ENCODE measurements around a stretch of chr12.

GRCh38 chr12:50104897-50105737 is 1.3 kb downstream of the GPD1 start:
- PRO-cap = no peak

DNA sequence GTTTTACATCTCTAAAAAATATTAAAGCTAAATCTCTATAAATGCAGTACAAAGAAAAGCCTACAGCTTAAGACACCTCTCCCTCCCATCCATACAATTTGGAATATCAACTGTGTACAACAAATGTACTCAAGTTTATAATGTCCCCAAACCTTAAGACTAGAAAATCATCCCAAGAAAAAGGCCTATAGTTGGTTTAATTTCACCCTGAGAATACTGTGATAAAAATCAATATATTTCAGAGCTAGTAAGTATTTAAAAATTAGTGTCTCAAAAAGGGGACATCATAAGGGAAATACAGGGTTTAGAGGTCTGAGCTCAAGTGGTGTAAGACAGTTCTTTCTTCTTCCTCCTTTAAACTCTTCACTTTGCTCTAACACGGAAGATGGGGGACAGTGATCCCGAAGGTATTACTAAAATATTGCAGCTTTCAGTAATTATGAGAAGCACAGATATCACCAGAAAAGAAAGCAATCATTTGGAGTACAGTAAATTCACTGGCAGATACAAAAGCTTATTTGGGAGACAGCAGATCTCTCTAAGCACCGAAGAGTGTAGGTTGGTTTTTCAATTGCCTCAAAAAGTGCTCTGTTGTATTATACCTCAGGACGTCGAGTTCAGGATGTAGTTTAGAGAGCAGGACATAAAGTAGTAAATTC is 8.8 kb upstream of the CERS5 start:
- PRO-cap = no peak

DNA sequence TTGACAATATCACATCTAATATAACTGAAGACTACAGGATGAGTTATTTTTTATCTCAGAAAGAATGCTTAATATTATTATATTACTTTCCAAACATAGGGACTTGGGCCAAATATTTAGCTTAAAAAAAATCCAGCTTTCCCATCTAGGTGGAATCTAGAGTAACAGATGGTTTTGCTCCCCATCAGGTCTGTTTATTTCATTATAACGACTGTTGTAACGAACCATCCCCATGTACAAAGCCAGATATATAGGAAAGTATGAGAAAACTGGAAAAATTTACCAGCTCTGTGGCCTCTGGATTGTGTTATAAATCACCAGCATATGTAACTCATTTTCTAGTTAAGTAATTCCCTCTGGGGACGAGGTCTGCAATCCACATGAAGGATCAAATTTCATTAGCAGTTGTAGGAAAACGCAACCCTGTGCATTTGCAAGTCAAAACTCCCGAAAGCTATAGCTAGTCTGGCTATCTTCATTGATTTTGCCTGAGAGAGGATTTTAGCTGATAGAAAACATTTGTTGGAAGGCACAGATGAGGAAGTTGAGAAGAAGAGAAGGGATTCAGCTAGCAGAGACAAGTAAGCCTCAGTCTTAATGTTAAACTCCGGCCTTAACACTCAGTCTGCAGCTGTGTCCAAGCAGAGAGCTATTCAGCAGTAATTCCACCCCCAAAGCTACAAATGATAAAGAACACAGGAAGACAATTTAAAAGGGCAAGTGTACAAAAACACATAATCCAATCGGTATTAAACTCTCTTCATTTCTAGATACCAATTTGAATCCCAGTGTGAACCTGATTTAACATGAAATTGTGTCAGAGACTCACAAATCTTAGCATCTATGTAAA is 54.1 kb upstream of the CERS5 start:
- PRO-cap = bidirectional peak, plus-strand start at position 623 of the sequence, minus-strand start at position 311 of the sequence

DNA sequence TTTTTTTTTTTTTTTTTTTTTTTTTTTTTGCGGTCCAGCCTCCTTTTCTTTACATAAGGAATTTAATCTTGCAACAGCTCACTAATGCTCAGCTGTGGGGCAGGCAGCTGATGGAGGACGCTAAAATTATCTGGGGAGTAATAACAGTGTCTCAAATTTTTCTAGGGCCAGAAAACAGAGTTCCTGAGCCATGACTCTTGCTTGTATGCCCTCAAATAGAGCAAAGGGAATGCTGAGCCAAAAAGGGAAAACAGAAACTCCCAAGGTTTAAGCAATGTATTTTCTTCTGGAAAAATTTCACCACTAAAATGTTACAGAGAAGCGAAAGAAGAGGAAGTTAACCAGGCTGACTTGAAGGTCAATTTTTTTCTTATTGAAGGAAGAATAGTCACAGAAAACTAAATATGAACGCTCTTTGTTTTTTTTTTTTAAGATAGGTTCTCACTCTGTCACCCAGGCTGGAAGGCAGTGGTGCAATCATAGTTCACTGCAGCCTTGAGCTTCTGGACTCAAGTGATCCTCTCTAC is 41.3 kb downstream of the LIMA1 start:
- PRO-cap = no peak

- PRO-cap = no peak
Observed at GRCh38 chr12:50249751-50250173, 33.6 kb downstream of the LIMA1 start.

DNA sequence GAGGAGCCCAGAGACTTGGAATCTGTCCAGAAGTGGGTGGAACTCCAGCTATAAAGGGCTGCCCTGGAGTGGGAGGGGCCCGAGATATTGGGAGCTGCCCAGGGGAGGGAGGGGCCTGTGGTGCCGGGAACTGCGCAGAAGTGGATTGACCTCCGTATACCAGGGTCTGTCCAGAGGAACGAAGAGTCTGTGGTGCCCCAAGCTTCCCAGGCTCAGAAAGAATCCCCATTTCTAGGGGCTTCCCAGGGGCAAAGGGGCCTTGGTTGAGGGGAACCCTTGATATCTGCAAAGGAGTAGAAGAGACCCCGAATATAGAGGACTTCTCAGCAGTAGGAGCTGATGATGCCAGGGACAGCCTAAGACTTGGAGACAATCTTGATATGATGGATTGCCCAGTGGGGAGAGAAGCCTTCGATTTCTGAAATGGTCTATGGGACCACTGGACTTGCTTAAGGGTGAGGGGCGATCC is 45.1 kb downstream of the FAM186A start:
- PRO-cap = no peak

GRCh38 chr12:50456352-50456947 is 48.3 kb upstream of the DIP2B start:
- PRO-cap = no peak

GRCh38 chr12:50536970-50538349 is 32.7 kb downstream of the DIP2B start:
- PRO-cap = no peak

GRCh38 chr12:50597405-50597904 is 92.7 kb downstream of the DIP2B start:
- PRO-cap = no peak

DNA sequence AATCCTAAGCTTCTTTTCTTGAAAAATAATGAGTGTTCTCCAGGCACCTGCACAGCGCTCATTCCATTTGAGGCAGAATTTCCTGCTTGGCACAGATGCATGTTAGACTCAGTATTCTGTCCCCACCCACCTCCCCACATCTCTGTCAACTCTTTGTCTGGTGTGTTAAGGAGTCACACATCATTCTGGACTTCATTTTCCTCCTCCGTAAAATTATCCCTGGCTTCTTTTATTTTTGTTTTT is 104.2 kb upstream of the ATF1 start:
- PRO-cap = no peak

- PRO-cap = no peak
Observed at GRCh38 chr12:50926858-50927238, 2.0 kb downstream of the METTL7A start.

DNA sequence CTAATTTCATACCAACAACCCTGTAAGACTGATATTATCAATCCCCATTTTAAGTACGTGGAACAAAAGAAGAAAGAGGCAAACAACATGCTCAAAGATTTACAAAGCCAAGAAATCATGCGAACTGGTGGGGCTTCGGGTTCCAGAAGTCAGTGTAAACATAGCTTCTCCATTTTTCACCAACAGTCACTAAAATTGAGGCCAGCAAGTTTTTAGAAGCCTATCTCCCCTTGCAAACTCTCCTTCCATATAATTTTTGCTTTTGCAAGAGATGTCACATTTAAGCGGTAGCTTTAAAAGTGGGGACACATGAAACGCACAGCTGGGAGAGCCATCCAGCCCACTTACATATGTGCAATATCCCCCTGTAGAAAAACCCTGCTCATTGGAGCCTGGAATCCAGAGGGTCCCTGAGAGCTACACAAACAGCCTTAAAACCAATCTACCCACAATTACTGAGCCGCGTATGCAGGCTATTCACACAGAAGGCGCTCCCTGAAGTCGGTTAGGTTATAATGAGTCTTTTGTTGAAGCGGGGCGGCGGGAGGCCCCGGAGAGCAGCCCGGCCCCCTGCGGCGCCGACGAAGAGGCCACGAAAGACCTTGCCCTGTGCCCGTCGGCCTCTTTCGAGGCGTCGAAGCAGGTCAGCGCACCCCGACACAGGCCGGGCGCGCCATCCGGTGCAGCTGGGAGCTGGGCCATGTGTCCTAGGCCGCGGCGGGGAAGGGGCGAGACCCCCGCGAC is 687 bp downstream of the SLC11A2 start:
- PRO-cap = no peak

DNA sequence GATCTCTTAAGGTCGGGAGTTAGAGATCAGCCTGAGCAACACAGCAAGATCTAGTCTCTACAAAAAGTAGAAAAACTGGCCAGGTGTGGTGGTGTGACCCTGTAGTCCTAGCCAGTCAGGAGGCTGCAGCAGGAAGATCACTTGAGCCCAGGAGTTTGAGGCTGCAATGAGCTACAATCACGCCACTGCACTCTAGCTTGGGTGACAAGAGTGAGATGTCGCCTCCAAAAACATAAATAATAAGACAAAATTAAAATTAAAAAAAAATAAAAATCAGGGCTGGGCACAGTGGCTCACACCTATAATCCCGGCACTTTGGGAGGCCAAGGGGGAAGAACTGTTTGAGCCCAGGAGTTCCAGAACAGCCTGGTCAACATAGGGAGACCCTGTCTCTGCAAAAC is 5.1 kb downstream of the TFCP2 start:
- PRO-cap = no peak

GRCh38 chr12:51173396-51173618 is 372 bp upstream of the TFCP2 start:
- PRO-cap = no peak

DNA sequence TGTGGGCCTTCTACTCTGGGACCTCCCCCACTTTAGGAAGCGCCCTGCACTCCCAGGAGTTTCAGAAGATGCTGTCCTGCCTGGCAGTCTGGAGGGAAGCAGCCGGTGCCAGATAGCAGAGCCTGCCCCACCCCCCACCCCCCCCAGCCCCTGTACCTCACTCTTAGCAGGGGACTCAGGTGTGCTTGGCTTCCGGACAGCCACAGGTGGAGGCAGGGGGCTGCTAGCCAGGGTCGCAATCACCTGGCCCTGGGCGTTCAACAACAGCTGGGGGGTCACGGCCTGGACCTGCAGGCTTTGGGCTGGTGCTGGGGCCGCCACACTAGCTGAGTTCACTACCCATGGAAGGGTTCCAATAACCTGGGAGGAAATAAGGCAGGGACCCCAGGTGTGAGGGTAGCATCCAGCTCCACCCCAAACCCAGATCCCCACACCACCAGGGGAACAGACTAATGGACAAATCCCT is 22.0 kb downstream of the POU6F1 start:
- PRO-cap = no peak

- PRO-cap = no peak
Observed at GRCh38 chr12:51218698-51218852, 713 bp upstream of the POU6F1 start.

- PRO-cap = no peak
Observed at GRCh38 chr12:51240523-51241768, 2.3 kb downstream of the DAZAP2 start.

GRCh38 chr12:51246232-51246954 is 7.8 kb downstream of the DAZAP2 start:
- PRO-cap = bidirectional peak, plus-strand start at chr12:51246559, minus-strand start at chr12:51246359; unidirectional peak, plus-strand start at chr12:51246559

GRCh38 chr12:51247329-51248087 is 8.9 kb downstream of the DAZAP2 start:
- PRO-cap = no peak

- PRO-cap = no peak
Observed at GRCh38 chr12:51391581-51392087, 428 bp upstream of the GALNT6 start.

All from right common carotid artery plus branches (tissue), 1 donor.